AG08470 (cell line): ENCODE data around the gene IRF6.

DNA sequence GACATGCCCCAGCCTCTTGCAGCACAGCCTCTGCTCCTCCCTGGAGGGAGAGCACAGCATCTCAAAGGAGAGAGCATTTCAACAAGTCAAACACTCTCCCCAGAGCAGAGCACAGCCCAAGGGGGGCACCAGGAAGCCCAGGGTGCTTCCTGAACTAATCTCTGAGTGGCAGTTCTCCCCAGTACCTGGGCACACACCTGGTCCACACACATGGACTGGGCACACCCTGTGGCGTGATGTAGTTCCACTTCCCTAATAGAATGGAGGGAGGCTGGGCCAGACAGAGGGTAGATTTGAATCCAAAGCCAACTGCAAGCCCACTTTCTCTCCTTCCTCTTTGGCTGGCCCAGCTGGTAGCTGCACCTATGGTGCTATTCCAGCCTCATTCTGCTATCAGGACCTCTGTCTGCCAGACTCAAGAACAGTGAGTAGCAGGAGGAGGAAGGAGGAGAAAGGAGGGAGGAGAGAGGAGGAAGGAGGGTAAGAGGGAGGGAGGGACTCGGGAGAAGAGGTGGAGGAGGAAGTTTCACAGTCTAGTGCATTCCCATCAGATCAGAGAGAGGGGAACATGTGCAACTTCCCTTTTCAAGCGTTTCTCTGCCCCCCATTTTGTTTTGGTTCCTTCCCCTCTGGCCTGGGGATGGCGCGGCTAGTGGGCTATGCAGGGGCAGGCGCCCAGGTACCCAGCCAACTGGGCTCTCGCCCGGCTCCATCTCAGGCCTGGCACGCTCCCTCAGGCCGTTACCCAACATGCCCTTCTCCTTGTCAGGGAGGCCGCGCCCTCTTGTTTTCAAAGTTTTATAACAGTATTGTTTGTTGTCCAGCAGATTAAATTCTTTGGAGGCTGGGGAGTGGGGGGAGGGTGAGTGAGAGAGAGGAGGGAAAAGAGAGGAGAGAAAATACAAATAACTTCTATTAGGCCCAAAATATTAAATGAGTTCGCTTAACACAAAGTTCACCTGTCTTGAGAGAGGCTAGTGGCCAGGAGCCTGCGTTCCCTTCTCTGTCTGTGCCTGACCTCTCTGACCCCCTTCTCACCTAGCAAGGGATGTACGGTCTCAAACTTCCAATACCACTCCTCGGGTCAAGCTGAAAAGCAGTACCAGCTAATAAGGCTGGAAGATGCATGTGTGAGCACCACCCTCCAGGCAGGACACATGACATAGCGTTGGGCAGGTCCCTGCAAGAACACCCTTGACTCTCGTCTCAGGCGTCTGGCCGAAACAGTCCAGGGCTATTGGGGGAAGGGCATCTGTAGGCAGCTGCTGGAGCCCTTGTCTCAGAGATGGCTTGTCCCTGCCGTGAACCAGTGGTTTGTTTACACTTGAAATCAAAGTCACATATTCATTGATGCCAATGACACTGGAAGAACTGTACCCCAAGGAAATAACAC lies 56.0 kb downstream of the CD46 start:
- RRBS = no CpG with 5 or more reads among the region's 21 CpGs

DNA sequence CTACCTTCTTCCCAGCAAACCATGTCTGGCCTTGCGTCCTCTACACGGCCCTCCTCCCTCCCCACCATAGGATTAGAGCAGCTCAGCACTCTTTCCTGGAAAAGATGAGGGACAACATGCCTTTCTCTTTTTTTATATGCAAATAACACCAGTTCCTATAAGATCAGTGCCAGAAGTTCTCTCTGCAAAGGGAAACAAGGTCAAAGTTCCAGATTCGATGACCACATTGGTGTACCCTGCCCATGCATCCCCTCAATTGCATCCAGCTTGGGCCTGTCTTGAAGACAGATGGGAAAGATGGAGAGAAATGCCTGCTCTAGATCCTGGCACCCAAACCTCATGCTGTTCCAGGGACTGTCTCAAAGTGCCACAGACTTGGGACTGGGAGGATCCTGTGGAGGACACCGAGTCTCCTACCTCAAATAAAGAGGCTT lies 57.2 kb downstream of the CD46 start:
- RRBS = no CpG with 5 or more reads among the region's 4 CpGs

- RRBS = no CpG with 5 or more reads among the region's 7 CpGs
Measured at GRCh38 chr1:207831818-207832345, 79.0 kb downstream of the CD34 start.

DNA sequence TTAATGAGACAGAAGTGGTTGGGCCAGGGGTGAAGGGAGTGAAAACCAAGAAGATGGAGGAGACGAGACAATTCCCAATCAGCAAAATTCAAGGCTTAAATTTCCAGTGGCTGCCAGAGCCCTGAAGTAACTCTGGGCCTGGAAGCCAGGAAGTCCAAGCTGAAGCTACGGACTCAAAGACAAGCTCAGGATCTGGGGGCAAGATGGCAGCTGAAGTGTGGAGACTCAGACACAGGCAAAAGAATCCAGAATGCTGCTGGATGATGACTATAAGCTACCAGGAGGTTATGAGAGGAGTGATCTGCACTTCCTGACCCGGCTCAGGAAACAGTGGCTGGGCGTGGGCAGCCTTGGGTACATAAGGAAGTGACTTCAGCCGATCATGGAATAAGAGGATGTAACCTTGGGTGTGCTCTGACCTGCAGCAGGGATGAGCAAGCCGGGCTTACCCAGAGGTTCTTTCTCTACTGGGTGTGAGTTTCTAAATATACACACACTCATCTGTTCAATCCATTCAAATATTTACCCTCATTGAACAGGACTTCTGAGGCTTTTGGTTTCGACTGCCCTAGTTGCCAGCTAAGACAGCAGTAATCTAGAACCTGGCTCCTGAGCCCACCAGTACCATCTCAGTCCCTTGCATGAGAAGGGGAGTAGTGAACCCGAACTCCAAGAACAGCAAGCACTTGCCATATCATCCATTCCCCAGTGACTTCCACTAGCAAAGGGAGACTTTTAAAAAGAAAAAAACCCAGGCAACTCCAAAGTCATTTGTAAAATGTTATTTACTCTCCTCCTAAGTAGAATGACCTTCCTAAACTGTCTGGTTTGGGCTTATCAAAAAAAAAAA lies 62.6 kb downstream of the CD34 start:
- RRBS = no CpG with 5 or more reads among the region's 8 CpGs

DNA sequence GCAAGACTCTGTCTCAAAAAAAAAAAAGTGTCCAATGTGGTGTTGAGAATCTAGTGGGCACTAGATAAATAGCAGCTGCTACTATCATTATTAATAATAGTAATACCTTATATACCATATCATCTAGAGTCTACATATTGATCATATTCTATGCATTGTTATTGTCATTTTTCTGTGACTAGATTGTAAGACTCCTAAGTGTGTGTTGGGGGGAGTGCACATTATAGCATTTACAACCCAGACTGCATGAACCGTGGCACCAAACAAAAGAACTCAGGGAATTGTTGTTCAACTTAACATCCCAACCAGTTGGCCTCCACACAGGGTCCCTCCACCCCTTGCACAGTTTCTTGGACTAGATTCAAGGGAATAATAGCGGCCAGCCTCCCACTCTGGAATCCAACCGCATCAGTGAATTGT lies 18.3 kb downstream of the CD34 start:
- RRBS = no CpG with 5 or more reads among the region's 3 CpGs

DNA sequence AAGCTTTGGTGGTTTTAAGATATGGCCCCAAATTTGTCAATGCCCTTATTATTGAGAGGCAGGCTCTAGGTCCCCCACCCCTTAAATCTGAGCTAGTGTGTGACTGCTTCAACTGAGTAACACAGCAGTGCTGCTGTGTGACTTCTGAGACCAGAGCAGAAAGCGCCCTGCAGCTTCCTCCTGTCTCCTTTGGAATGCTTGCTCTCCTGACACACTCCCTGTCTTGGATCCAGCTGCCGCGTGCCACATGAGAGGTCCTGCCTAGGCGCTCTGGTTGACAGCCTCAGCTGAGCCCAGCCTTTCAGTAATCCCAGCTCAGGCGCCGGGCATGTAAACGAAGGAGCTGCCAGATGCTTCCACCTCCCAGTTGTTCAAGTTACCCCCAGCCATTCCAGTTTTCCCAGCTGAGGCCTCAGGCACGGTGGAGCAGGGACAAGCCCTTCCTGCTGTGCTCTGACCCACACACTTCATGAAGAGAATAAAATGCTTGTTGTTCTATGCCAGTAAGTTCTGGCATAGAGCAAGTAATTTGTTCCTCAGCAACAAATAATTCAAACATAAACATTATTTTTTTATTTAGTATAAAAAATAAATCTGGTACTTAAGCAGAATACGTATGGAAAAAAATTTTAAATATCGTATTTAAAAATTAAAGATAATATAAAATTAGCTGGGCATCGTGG lies 14.3 kb upstream of the CD34 start:
- RRBS = no CpG with 5 or more reads among the region's 11 CpGs

- RRBS = 1% methylated on average over 32 of the region's 81 CpGs
Measured at GRCh38 chr1:207963247-207964277, 52.6 kb upstream of the CD34 start.

GRCh38 chr1:208024858-208025543 lies 114.1 kb upstream of the CD34 start:
- RRBS = no CpG with 5 or more reads among the region's 9 CpGs

GRCh38 chr1:208090058-208090730 lies 154.0 kb downstream of the PLXNA2 start:
- RRBS = 20% methylated on average over 6 of the region's 11 CpGs

DNA sequence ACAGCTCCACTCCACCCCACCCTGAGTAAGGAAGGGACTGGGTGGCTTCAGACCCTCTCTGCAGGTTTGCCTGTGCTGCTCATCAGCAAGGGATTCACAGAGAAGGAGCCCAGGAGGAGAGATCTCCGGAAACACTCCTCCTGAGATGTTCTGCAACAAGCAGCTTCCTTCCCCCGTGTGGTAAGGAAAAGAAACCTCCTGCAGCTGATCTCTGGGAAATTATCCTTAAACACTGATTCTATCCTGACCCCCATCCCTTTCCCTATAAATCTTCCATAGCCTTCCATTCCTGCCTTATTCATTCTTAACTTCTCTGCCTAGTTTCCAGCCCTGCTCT lies 373.7 kb upstream of the CAMK1G start:
- RRBS = no CpG with 5 or more reads among the region's 2 CpGs

GRCh38 chr1:209355295-209355967 lies 228.1 kb upstream of the CAMK1G start:
- RRBS = no CpG with 5 or more reads among the region's 9 CpGs

- RRBS = no CpG with 5 or more reads among the region's 3 CpGs
Measured at GRCh38 chr1:209404584-209405046, 178.9 kb upstream of the CAMK1G start.

DNA sequence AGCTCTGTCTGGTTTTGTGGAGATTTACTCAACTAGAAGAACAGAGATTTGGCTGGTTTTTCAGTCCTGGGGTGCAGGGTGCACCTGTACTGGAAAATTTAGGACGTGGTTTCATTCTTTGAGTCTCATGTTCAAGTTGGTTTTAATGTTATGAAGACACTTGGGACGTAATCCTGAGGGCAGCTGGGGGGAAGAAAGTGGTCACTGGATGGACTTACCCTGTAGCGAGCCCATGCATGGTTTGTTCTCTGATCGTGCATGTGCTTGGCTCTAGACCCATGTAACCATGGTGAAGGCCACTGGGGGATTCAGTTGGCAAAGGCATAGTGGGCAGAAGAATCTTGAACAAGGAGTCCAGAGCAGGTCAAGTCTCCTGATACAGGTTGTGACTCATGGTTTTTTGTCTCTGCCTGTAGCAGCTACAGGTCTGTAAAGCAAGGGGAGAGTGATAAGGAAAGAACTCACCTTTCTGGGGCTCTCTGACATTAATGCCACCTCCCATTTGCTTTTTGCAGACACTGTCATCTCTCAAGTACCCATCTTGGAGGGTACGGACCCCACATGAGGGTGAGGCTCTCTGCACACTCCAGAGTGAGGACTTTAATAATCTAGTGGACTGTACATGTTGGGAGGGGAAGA lies 153.5 kb upstream of the CAMK1G start:
- RRBS = no CpG with 5 or more reads among the region's 5 CpGs

DNA sequence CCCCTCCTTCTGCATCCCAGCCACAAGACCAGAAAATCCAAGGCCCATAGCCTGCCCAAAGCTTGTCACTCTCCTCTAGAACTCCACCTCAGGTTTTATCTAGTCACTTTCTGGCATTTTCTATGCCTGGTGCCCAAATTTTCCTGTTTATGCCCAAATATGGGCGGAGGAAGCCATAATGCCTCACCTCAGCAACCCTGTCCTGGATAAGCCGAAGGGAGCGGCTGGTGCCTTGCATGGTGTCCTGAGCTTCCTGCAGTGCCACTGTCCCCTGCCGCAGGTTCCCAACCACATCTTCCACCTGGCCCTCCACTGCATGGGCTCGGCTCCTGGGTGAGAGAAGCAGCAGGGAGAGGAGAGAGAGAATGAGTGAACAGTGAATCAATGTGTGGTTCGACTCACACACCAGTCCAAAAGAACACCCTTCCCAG lies 34.2 kb downstream of the CAMK1G start:
- RRBS = no CpG with 5 or more reads among the region's 6 CpGs

- RRBS = no CpG with 5 or more reads among the region's 1 CpG
Measured at GRCh38 chr1:209676290-209676580, 1.0 kb downstream of the G0S2 start.

DNA sequence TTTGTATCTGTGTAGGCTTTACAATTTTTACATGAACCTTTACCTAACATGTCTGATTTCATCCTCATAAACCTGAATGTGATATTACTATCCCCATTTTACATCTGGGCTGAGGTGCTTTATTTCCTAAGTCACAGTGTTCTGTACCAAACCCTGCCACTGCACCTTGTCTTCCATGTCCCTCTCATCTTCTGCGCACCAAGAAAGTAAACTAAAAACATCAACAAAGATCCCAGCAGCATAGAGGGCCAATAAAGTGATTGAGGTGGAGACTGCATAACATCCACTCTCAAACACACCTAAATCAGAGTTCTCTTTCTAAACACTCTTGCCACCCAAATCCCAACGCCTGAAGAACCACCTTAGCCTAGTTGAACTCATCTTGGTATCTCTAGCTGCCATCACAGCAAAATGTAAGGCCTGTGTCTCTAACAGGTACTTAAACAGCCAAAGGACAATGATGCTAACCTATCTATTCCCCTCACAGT lies 1.7 kb downstream of the IRF6 start:
- RRBS = no CpG with 5 or more reads among the region's 2 CpGs

DNA sequence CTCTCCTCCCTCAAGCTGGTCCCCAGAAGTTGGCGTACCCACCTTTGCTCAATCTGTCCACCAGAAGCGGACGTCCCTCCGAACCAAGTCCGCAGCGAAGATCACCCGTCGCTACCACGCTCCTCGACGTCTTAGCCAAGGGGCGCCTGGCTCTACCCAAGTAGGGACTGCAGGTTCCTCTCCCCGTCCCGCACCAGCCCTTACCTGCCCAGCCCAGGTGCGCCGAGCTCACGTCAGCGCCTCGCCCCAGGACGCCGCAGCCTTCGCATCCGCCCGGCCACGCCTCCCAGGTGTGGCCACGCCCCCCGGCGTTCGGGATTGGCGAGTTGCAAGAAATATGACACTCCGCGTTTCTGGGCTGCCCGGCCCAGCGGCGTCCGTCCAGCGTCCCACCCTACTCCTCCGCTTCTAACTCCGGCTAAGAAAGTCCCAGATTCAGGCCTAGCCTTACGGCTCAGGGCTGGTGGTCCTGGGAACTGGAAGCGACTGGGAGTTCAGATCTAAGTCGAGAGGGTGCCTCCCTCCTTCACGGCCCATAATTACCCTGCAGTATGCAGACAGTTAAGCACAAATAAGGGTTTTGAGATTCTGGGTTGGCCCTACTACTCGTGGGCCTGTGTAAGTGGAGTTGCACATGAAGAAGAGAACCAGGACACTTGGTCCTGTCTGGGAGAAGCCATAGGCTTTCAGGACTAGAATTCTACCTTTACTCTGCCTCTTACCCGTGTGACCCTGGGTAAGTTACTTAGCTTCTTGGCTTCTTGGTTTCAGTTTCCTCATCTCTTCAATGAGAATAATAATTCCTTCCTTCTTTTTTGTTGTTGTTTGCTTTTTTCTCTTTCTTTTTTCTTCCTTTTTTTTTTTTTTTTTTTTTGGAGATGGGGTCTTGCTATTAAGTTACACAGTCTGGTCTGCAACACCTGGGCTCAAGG lies at the start of gene IRF6:
TSS of gene IRF6 (minus strand) at position 238 of the 932 bp plus-strand sequence.
- RRBS = 7% methylated on average over 7 of the region's 45 CpGs

- RRBS = no CpG with 5 or more reads among the region's 4 CpGs
Measured at GRCh38 chr1:209830665-209831270, 3.0 kb downstream of the UTP25 start.

DNA sequence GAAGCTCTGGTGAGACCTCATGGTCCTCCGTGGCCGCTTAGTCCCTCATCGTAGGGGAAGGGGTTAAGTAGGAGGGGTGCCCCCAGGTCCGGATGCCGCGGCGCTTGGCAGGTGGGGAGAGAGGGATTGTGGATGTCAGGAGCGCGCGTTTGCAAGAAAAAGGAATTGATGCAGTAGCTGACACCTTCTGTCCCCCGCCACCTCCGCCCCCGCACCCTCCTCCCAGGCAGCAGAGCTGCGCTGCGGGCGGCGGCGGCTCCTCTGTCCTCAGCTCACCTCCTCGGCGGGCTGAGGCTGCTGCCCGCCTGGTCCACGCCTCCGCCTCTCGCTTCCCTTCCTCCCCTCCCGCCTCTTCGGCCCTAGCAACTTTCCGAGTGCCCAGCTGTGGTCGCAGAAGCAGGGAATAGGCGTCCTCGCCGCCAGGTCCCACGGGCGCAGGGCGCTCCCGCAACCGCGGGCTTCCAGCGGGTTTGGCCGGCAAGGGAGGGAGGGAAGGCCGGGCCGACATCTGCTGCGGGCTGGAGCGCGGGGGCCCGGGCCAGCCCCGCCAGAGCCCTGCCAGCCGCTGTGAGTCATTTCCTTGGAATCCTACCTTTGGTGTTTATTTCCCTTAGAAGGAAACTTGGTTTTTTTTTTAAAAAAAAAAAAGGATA lies 889 bp downstream of the SERTAD4 start:
- RRBS = 2% methylated on average over 6 of the region's 47 CpGs

- RRBS = no CpG with 5 or more reads among the region's 9 CpGs
Measured at GRCh38 chr1:210292991-210293604, 35.6 kb upstream of the HHAT start.